Cerebellum (tissue), 5 donors: ENCODE data around the gene CRYL1.

DNA sequence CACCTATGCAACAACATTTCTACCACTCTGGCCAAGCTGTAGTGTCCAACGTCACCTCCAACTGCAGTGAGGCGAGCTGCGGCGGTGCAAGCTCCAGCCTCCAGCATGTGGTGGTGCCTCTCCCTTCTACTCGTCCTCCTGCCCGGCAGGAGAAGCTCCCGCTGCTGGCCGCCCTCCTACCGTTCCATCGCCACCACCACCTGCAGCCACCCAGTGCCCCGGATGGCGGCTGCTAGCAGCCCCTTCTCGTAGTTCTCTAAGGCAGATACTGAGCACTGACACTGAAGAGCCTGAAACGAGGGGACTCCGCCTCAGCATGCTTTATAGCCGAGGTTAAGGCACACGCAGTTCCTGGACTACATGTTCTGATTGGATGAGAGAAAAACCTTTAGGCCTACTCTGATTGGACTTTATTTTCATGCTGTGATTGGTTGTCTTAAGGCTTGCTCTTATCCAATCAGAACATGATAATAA, 63.6 kb downstream of the TUBA3C start:
- PRO-cap, 3 experiments: no peak in any of the 3 experiments
- RAMPAGE, long total RNA: no peak

DNA sequence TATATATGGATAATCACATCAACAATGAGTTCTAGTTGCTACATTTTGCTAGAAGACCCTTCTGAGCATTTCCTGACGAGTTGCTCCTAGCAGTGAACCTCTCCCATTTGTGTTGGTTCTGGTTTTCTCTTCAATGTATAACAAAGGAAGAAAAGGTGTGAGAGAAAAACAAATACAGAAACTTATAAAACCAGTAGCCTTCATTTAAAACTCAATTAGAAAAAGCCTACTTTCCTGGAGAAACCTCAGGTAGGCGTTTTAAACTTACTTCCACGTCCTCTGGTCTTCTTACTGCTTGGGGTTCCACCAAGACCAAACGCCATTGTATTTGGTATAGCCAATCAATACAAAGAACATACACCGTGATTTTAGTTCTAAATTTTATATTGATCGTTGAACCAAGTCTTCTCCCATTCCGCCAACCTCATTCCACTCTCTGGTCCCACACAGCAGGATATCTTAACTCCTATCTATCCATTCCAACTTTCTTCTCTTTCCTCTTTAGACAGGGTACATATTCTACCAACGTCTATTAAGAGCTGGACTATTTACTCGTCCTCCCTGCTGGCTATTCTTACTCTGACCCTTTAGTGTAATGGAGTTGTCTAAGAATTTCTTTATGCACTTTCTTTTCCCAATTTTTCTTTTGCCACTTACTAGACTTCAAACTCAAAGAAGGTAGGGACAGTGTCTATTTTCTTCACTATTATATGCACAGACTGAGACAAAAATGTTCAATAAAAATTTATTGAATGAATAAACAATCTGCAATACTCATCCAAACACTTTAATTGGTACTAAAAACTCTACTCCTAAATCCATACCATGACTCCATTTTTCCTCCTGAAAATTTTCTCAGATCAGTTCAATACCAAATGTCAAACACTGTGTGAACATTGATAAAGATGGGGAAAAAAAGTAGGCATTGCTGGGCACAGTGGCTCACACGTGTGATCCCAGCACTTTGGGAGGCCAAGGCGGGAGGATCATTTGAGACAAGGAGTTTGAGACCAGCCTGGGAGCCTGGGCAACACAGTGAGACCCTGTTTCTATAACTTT, 57.2 kb downstream of the MPHOSPH8 start:
- PRO-cap, 3 experiments: no peak in any of the 3 experiments
- RAMPAGE, long total RNA: no peak

DNA sequence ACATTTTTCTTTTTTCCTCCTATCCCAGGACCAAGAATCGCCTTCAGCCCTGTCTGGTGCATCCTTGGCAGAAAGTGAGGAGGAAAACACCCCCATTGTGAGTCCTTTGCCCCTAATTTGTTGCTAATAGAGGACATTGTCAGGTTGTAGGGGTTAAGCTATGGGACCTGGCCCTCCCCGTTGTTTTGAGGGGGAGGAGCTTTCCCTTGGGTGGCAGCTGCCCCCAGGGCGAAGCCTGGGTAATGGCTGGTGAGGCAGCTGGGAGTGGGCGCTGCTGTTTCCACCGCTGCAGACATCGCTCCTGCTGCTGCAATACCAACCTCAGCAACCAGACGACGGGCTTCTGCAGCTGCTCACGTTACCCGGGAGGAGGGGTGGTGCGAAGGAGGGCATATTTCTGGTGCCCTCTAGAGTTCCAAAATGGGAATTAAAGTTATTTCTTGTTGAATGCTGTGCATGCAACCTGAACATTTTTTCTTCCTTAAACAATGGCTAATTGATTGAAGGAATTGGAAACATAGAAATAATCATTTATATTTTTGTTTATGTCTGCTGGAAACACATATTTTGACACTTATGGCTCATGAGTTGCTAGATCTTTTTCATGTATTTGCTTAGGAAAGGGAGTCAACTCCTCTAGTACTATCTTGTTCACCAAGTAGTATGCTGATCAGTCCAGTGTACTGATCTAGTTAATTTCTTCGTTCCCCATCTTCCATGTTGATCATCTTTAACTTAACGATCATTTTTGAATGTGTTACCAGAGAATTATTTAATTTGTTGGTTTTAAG, 1.6 kb downstream of the ZMYM2 start:
- PRO-cap, 3 experiments: peak in 2 of 3 experiments; most common minus-strand start position 297 of the sequence (in 1)
- RAMPAGE, long total RNA: no peak

DNA sequence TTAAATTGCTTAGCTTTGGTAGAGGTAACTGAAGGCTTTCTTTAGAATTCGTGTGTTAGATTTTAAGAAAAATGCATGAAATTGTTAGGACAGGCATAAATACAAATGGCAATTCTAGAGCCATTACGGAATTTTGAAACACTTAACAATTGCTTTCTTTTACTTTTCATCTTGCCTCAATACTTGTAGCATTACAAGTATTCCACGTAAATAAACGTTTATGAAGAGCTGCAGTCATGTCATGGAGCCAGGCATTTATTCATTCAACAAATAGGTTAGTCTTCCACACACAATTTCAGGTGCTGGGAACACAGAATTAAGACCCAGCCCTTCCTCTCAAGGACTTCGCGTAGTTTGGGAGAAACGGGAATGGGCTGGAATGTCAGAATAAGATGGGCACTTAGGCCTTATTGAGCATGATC, 69.9 kb downstream of the GJA3 start:
- PRO-cap, 3 experiments: no peak in any of the 3 experiments
- RAMPAGE, long total RNA: no peak

GRCh38 chr13:20127163-20127496, 33.7 kb downstream of the GJA3 start:
- PRO-cap, 3 experiments: no peak in any of the 3 experiments
- RAMPAGE, long total RNA: no peak

- PRO-cap, 3 experiments: no peak in any of the 3 experiments
- RAMPAGE, long total RNA: no peak
Observed at GRCh38 chr13:20161348-20162203, 724 bp upstream of the GJA3 start.

DNA sequence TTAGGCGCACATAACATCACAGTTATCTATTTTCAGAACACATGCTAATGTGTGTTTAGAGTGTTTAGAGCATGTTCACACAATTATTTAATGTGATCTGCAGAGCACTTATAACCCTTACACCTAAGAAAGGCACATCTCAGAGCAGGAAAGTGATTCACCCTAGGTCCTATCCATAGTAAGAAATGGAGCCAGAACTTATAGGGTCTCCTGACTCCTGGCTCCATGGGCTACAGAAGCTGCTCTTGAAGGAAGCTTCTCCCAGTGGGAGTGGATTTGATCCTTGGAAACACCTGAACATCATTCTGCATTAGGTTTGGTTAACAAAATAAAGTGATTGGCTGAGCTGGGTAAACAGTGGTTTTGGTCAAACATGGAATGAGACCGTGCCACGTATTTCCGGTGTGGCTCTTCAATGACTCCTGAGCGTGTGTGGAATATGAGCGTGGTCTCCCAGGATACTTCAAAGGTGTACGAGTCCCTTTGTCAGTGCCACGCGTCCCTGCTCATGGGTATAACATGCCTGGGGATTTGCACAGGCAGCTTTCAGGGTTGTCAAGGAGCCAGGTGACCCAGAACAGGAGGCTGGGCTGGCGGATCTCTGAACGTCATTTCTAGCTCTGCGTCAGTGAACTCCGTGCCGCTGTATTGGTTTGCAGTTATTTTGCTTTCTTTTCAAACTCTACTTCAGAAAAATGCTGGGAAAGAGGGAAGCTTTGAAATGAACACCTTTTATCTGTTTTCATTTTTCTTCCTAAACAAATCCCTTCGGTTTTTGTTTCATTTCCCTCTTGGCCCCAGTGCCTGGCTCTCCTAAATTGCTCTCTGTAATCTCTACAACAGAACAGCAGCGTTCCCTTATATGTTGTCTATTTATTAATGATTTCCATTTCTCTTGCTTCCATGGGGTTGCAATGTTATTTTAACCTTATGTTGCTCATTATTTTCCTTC, 26.2 kb upstream of the GJB6 start:
- PRO-cap, 3 experiments: no peak in any of the 3 experiments
- RAMPAGE, long total RNA: no peak

- PRO-cap, 3 experiments: no peak in any of the 3 experiments
- RAMPAGE, long total RNA: no peak
Observed at GRCh38 chr13:20390507-20391282, 135.0 kb downstream of the CRYL1 start.

- PRO-cap, 3 experiments: no peak in any of the 3 experiments
- RAMPAGE, long total RNA: no peak
Observed at GRCh38 chr13:20524600-20525016, 1.0 kb downstream of the CRYL1 start.

DNA sequence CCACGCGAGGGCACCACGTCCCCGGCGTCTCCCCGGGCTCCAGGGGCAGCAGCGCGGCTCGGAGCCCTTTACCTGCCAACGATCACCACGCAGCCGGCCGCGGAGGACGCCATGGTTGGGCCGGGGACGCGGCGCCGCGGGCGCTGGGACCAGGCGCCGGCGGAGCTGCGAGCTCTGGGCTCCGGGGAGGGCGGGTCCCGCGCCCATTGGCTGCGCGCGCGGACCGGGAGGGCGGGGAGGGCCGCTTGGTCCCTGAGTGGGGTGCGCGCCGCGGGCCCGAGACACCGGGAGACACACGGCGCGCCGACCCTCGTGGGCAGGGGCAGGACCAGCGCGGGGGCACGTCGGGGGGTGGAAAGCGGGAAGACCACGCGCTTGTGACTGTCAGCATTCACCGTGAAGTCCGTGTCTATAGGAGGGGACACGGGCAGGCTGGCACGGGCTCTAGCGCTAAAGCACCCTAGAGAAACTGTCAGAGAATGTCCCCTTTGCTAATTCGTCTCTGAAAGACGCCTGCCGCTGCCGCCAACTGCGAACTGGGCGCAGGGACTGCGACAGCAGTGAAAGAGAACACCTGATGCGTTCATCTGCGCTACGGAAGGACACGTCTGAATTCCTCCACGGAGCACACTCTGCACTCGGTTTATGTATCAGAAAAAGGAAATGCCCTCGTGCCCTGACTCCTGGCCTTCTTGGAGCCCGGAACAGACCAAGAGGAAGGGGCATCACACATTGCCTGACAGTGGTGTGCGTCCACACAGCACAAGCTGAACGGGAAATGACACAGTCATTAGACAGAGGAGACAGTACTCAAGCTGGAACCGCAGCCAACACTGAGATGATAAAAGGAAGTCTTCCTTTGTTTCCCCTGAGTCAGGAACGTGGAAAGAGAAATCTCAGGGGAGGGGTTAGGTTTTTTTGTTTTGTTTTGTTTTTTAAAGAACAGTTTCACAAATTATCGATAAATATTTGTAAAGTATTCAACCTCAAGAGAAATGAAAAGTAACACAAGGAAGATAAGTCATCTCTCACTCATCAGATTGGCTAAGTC, at the start of gene CRYL1:
CRYL1 (minus strand) TSS at position 176 of the 1,051 bp plus-strand sequence.
- PRO-cap, 3 experiments: peak in 3 of 3 experiments; most common plus-strand start position 255 of the sequence (in 1); most common minus-strand start position 167 of the sequence (in 2)
- RAMPAGE, long total RNA: no peak

- PRO-cap, 3 experiments: no peak in any of the 3 experiments
- RAMPAGE, long total RNA: no peak
Observed at GRCh38 chr13:20712500-20713108, 9.1 kb downstream of the IL17D start.

- PRO-cap, 3 experiments: no peak in any of the 3 experiments
- RAMPAGE, long total RNA: no peak
Observed at GRCh38 chr13:21104377-21104704, 35.6 kb upstream of the SAP18 start.

GRCh38 chr13:21536970-21537635, 66.9 kb downstream of the MICU2 start:
- PRO-cap, 3 experiments: no peak in any of the 3 experiments
- RAMPAGE, long total RNA: no peak

DNA sequence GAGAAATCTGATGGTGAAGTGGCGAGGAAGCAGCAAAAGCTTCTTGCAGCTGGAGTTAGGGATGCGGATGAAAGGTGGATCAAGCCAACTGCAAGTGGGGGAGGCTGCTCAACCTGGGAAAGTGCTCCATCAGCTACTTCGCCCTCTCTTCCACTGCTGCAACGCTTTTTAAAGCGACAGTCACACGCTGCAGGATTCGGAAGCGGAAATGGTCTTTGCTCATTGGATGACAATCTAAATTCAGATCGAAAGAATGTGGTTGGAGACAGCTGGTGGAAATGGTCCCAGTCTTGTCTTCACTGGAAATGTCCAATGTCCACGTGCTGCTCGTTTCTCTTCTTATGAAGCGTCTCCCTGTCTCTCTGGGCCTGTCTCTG, 2.2 kb upstream of the FGF9 start:
- PRO-cap, 3 experiments: peak in 1 of 3 experiments; most common plus-strand start position 237 of the sequence (in 1); most common minus-strand start position 155 of the sequence (in 1)
- RAMPAGE, long total RNA: no peak

DNA sequence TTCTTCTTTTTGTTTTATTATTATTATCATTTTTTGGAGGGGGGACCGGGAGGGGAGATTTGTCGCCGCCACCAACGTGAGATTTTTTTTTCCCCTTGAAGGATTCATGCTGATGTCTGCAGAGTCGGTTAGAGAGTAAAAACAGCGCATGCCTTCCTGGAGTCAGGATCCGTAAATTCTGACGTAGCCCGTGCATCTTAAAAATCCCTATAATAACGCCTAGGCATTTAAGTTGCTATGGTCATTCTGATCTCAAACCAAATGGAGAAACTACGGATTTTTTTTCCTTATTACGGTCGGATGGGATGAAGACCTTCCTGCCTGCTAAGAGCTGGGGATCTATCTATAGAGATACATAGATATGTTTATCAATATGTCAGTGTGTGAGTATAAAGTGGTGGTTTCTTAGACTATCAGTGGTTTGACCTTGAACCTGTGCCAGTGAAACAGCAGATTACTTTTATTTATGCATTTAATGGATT, 462 bp downstream of the FGF9 start:
- PRO-cap, 3 experiments: peak in 1 of 3 experiments; most common plus-strand start position 238 of the sequence (in 1); most common minus-strand start position 137 of the sequence (in 1)
- RAMPAGE, long total RNA: no peak

DNA sequence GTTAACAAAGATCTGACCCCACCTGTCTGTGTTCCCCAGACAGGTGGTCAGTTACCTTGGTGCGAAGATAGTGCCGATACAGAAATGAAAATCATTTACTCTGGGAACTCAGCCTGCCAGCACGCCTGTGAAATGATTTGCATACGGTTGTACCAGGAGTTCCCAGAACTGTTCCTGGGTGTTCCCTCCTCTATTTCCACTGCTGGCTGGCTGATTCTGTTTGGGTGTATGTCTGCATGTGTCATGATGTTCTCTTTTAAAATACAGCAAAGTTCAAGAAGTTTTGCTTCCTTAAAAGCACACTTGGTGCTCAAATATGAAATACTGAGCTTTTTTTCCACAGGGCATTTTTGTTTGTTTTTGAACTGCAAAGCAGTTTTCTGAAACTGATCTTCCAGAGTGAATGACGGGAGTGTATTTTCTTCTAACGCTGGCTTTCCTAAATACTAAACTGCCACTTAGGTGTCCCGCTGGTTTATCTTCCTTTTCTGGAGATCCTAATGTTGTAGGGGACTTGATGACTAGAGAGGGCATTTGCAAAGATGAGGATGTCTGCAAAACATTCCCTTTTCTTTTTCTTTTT, 527.3 kb downstream of the FGF9 start:
- PRO-cap, 3 experiments: no peak in any of the 3 experiments
- RAMPAGE, long total RNA: no peak

GRCh38 chr13:22883841-22884390, 296.9 kb upstream of the SGCG start:
- PRO-cap, 3 experiments: peak in 1 of 3 experiments; most common minus-strand start chr13:22884056 (in 1)
- RAMPAGE, long total RNA: no peak

DNA sequence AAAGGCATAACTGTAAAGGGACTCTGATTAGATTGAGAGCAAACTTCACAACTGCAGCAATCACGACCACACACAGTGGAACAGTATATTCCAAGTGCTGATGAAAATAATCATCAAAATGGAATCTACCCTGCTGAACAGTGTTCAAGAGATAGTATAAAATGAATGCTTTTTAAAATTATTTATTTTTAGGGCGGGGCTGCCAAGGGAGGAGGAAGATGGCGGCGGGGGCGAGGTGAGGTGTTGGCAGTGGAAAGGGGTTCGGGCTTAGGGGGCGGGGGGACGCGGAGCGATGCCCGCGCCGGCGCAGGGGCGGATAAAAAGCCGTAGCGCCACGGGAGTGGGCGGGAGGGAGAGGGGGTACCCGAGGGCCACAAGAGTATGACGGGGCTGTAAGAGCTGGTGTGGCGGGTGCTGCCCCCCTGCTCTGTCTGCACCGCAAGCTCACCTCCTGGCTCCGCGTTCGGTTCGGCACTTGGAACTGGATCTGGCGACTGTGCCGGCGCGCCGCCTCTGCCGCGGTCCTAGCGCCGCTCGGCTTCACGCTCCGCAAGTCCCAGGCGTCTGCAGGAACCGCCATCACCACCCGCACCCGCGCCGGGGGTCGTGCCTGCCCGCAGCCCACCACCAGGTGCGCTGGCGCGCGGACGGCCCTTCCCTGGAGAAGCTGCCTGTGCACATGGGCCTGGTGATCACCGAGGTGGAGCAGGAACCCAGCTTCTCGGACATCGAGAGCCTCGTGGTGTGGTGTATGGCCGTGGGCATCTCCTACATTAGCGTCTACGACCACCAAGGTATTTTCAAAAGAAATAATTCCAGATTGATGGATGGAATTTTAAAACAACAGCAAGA, 265.3 kb upstream of the SGCG start:
- PRO-cap, 3 experiments: peak in 3 of 3 experiments; most common plus-strand start position 552 of the sequence (in 2); most common minus-strand start position 440 of the sequence (in 3)
- RAMPAGE, long total RNA: no peak

- PRO-cap, 3 experiments: peak in 1 of 3 experiments; most common minus-strand start chr13:22916427 (in 1)
- RAMPAGE, long total RNA: no peak
Observed at GRCh38 chr13:22916351-22916704, 264.5 kb upstream of the SGCG start.

DNA sequence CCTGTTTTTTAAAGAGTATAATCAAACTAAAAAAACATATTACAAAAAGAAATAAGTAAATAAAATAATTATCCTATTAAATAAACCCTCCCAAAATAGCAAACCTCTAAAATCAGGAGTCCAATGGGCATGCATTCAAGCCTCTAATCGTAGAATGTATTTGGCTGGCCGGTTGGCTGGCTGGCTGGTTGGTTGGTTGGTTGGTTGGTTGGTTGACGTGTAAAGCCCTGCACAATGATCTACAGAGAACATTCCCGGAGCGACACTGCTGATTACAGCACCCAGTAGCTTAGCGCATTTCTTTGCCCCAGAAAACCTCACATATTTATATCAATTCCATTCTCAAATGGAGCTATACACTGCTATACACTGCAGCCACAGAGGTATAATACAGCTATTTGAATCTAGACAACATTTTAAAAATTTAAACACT, 65.6 kb downstream of the SACS start:
- PRO-cap, 3 experiments: no peak in any of the 3 experiments
- RAMPAGE, long total RNA: no peak